T47D (cell line): ENCODE measurements around a stretch of chr1.

DNA sequence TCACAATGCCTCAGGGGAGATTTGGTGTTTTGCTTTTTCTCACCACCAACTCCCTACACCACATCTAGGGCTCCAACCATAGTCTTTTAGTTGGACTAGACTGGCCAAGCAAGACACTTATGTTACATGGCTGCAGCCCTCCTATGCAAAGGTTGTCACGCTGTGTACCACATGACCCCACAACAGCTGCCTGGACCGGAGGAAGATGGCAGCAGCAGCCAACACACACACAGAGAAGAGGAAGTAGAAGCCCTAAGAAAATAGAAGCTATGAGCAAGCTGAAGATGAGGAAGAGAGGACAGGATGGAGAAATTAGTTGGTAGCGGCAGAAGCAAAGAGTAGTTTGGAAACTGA lies 60.8 kb upstream of the RALGPS2 start:
- RRBS: no CpG with 5 or more reads among the region's 3 CpGs

- RRBS: no CpG with 5 or more reads among the region's 13 CpGs
These were observed 22.7 kb upstream of the FAM20B start for GRCh38 chr1:179002826-179003478.

GRCh38 chr1:179126201-179126875 lies 44.5 kb downstream of the TOR3A start:
- RRBS: no CpG with 5 or more reads among the region's 10 CpGs

DNA sequence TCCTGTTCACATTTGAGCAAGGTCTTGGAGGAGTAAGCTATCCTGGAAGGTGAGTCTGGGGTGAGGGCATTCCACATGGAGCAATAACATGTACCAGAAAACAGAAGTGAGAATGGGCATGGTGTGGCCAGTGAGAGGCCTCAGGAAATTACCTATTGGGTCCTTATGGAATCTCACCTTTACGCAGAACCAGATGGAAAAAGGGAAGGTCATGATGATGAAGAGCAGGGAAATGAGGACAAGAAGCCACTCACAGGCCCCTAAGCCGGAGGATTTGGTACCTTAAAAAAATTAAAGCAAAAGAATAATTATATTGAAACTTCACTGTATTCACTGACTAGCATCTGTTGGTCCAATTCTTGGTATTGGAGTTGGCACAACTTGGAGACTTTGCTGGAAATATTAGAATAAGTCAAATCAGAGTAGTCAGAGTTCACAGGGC lies 11.2 kb downstream of the NPHS2 start:
- RRBS: no CpG with 5 or more reads among the region's 2 CpGs

DNA sequence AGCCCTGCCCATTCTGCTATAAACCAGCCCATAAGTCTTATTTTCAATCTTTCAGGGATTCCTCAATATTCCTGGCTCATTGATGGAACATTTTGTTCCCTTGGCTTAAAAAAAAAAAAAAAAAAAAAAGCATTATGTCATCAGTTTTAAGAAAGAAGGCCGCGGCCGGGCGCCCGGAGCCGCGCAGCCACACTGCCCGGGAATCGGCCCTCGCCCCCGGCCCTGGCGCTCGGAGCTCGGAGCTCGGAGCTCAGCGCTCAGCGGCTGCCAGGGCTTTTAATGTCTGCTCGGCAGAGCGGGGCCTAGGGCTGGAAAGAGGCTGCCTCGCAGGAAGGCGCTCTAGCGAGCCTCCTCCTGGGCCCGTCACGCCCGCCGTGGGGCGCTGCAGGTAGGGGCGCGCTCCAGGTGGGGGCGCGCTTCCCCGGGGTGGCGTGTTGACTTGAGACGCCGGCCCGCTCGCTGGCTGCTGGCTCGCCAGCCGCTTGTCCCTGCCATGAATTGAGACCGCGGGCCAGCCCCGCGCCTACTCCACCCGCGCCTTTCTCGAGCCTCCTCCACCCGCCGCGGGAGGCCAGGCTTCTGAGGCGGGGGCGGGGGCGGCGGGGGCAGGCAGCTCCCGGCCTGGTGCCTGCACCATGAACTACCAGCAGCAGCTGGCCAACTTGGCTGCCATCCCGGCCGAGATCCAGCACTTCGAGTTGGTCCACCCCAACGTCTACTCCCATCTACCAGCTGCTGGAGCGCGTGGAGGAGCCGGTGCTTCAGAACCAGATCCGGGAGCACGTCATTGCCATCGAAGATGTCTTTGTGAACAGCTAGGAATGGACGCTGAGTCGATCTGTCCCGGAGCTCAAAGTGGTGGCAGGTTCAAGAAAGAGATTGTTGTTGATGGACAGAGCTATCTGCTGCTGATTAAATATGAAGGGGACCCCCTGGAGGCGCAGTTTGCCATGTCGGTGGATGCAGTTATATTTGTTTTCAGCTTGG lies 5.3 kb upstream of the TDRD5 start:
- RRBS: 22% methylated on average over 10 of the region's 69 CpGs

DNA sequence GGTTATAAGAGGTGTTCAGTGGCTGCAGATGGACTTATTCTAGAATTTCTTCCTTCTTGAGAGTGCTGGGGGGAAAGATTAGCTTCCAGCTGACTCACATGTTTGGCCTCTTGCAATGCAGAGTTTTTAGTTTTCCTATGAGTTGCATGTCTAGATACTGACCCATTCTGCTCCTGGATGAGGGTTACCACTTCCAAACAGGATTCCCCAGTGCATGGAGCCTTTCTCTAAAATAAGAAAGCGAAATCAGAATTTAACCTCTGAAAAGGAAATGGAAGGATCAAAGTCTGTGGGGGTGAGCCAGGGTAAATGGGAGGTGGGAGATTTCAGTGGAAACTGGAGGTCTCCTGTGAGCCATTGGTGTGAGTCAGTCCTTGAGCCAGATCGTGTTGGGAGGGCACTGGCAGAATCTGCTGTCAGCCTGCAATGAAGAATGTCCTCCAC lies 2.2 kb downstream of the QSOX1 start:
- RRBS: no CpG with 5 or more reads among the region's 2 CpGs

DNA sequence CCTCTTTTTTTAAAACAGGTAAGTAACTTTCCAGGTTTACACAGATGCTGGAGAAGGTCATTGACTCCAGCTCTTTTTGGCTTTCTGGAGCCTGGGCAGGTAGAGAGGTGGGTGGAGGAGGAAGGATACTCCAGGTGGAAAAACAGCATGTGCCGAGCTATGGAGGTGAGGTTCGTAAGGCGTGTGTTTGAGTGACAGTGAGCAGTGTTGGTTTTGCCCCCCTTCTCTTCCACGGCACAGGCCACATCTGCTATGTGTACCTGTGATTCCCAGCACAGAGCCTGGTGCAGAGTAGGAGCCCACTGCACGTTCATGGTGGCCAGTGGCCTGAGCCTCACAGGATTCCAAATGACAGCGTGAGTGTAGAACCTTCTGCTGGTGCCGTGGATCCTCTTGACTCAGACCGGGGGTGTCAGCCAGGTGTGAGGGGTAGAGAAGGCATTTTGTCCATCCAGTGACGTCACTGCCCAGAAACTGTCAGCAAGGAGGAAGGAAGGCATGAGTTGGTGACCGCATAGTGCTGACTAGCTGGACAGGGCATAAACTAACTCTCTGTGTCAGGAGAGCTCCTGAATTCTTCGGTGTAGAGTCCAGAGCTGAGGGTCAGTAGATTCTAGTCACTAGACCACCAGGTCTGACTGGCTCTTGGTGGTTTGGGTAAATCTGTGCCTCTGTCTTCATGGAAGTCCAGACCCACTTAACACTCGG lies 3.6 kb downstream of the QSOX1 start:
- RRBS: no CpG with 5 or more reads among the region's 12 CpGs

GRCh38 chr1:180192531-180192946 lies 37.5 kb upstream of the LHX4 start:
- RRBS: no CpG with 5 or more reads among the region's 4 CpGs

GRCh38 chr1:180953903-180954992 lies 41.6 kb downstream of the KIAA1614 start:
- RRBS: 61% methylated on average over 24 of the region's 91 CpGs

- RRBS: no CpG with 5 or more reads among the region's 4 CpGs
These were observed 6.6 kb downstream of the MR1 start for GRCh38 chr1:181040282-181040940.

DNA sequence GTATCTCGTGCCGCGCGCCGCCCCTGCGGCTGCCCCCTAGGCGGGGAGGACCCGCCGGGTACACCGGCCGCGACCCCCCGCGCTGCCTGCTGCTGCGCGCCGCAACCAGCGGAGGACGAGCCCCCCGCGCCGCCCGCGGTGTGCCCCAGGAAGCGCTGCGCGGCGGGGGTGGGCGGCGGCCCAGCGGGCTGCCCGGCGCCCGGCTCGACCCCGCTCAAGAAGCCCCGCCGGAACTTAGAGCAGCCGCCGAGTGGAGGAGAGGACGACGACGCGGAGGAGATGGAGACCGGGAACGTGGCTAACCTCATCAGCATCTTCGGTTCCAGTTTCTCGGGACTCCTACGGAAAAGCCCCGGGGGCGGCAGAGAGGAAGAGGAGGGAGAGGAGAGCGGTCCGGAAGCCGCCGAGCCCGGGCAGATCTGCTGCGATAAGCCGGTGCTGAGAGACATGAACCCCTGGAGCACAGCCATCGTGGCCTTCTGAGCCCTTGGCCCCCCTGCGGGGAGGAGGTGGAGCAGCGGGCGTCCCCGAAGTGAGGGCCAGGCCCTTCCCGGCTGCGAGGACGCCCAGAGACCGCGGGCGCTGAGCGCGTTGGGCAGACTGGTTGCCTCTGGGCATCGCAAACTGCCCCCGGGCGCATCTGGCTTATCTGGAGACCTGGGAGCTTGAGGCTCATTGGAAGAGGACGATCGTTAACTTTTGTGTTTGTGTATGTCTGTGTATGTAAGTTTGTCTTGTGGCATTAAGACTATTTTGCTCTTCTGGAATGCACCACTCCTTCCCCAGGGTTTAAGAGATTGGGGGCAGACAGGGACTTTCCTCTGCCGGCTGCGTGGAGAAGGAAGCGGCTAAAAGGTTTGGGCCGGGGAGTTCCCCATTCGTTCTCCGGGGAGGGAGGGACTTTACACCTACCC lies 1.2 kb downstream of the IER5 start:
- RRBS: under 1% methylated on average over 30 of the region's 82 CpGs

DNA sequence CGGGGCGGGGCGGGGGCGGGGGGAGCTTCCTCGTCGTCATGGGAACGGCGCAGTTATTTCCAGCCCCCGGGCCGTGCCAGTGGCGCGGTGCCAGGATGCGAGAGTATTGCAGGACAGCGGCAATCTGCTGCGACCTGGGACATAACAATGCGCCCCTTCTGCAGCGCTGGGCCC lies 16.9 kb downstream of the IER5 start:
- RRBS: under 1% methylated on average over 10 of the region's 17 CpGs

DNA sequence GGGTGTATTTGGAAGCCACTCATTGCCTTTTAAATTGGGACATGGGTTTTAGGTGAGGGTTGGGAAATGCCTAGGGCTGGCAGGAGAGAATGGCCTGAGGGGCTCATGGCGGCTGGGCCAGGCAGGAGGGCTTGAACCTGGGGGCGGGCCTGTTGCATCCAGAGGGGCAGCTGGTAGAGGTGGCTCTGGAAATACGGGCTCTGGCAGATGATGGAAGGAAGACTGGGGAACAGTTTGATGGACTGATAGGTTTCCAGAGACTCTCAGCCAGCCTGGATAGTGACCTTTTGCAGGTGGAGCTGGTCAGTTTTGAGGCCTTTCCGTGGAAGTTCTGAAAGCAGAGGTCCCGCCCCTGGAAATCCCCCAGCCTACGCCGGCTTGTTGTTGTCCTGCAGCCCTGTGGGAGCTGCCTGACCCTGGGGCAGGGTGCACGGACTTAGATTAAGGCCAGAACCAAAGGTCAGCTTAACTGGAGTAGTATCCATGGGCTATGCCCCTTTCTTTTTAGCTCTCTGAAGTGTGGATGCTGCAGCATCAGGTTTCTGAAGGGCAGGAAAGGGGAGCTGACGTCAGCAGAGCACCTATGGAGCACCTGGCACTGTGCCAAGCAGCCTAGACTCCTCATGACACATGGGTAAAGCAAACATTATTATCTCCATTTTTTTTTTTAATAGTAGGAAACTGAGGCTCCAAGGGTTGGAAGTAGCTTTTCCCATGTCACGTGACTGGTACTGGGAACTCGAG lies 38.4 kb downstream of the IER5 start:
- RRBS: no CpG with 5 or more reads among the region's 11 CpGs

DNA sequence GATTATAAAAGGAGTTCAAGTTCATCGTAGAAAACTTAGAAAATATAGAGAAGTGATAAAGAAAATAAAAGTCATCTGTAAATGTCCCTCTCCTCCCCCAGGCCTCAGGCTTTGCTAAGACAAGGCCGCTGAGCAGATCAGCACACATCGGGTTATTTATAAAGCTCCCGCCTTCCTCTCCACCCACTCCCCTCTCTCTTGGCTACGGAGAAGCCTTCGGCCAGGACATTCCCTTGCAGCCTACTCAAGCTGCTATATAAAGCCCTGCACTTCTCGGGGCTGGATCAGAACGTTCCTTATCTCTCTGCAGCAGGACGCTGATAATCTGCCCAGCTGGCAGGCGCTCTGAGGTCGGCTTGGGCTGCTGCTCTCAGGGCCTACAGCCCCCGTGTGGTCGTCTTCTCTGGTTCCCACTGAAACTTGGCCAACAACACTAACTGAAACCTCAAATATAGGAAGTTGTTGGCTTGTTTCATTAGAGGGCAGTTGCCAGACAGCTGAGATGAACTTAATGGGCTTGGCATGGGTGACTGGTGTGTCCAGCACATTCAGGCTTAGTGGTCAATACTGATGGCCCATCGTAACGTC lies 64.4 kb downstream of the IER5 start:
- RRBS: no CpG with 5 or more reads among the region's 15 CpGs

DNA sequence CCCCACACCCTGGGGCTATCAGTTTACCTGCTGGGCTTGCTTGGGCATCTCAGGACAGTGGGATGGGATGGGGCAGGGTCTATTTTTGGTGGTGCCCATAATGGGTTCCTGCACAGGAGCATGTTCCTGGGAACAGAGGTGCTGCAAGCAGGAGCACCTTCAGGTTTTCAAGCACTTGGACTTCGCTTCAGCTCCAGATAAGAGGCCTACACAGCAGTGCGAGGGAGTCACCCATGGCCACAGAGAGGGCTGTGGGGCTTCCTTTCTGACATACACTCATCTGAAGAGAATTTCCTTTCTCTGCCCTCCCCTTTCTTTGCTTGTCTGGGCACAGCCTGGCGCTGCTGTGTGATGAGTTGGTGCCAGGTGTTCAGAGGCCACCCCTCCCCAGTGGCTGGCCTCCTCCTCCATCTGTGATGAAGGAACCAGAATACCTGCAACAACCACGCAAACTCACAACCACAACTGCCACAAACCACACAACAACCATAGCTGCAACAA lies 70.8 kb downstream of the IER5 start:
- RRBS: no CpG with 5 or more reads among the region's 4 CpGs

GRCh38 chr1:181190051-181190272 lies 101.5 kb downstream of the IER5 start:
- RRBS: 1% methylated on average over 10 of the region's 18 CpGs

DNA sequence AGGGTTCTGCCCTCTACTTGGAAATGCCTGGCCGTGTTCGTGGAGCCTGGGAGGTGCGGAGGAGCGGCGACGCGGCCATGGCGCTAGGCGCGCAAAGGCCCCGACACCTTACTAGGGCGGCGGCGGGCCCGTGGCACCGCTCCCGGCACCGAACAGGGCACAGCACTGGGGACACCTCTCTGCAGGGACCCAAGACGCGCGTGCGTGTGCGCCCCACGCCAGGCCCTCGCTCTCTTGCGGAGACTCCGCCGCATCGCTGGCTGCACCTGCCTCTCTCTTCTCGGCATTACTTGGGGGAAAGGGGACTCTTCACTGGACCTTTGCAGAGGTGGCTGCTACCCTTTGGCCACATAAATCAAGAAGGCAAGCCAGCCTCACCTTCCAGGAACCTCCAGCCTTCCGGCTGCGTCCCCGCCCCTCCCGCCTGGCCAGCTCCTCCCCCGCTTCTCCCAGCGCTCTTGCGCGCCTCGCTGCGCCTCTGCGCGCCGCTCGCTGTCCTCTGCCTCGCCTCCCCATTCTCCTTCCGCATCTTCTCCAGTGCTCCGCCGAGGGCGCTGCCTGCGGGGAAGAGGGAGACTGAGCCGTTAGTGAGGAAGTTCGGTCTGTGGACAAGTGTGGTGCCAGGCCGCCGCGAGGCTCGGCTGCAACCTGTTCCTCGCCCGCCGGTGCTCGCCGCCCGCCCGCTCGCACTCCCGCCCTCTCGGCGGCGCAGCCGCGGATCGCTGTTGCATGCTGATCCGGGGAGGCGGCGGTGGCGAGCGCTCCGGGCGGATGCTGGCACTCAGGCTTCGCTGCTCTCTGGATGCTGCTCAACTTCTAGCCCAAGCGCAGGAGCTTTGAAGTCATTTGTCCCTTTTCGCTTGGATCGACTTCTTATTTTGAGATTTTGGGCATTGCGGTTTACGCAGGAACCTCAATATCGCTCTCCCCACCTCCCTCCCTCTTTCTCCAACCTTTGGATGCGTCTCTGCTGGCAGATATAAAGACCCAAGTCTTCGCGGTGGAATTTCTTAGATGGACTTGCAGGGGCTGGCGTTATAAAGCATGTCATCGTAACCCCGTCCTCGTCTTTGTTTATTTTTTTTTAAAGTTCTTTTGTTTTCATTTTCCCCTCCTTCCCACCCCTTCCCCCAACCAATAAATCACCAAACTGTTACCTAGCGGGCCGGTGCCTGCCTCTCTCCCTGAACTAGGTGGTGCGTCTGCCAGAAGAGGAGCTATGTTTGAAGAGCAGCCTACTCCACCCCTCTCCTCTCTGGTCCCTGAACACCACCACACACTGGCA lies 731 bp upstream of the CACNA1E start:
- RRBS: 2% methylated on average over 13 of the region's 95 CpGs

DNA sequence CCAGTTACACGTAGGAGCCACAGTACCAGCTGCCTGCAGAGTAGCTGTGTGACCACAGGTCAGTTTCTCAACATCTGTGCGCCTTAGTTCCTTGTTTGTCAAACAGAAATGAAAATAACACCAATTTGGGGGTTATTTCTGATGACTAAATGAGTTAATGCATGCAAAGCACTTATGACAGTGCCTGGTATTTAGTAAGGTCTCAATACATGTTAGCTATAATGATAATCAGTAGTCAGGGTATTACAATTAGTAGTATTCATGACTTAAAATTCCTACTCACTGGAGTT lies 85.7 kb upstream of the ZNF648 start:
- RRBS: no CpG with 5 or more reads among the region's 2 CpGs

- RRBS: no CpG with 5 or more reads among the region's 7 CpGs
These were observed 87.9 kb upstream of the ZNF648 start for GRCh38 chr1:182149165-182150058.

GRCh38 chr1:182259475-182260055 lies 132.0 kb downstream of the GLUL start:
- RRBS: no CpG with 5 or more reads among the region's 6 CpGs